CD14-positive monocyte (primary cell): ENCODE measurements around the gene TGFB3.

- CAGE, long polyA plus RNA = no peak
These were observed 7.6 kb upstream of the TMED10 start for GRCh38 chr14:75184015-75184404.

GRCh38 chr14:75229318-75229976 lies 49.2 kb upstream of the FOS start:
- CAGE, long polyA plus RNA = no peak

DNA sequence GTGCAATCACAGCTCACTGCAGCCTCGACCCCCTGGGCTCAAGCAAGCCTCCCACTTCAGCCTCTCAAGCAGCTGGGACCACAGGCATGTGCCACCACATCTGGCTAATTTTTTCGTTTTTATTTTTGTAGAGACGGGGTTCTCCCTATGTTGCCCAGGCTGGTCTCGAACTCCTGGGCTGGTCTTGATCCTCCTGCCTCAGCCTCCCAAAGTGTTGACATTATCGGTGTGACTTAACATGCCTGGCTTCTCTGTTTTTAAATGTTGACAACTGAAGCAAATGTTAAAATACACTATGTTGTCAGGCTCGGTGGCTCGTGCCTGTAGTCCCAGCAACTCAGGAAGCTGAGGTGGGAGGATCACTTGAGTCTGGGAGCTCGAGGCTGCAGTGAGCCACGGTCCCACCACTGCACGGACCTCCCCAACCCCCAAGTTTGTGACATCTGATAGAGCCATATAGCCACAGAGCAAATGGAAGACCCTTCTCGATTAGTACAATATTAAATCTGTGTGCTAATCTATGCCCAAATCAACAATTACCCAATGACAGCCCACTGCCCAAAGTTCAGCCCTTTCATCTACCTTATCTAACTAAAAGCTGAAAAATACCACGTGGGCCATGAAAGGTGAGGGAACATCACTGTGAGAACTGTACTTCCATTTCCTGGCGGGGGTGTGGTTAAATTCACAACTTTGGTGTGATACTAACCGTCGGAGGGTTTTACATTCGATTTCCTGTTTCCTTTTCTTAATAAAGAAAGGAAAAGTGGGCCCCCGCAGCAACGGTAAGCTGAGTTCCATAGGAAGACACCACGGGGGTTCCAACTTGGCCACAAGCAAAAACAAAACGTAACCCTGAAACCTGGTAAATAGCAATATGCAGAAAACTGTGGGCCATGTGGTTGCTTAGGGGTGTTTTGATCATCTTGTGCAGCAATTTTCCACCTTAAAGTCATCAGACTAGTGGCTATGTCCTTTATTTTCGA lies 31.3 kb upstream of the FOS start:
- CAGE, long polyA plus RNA = no peak

DNA sequence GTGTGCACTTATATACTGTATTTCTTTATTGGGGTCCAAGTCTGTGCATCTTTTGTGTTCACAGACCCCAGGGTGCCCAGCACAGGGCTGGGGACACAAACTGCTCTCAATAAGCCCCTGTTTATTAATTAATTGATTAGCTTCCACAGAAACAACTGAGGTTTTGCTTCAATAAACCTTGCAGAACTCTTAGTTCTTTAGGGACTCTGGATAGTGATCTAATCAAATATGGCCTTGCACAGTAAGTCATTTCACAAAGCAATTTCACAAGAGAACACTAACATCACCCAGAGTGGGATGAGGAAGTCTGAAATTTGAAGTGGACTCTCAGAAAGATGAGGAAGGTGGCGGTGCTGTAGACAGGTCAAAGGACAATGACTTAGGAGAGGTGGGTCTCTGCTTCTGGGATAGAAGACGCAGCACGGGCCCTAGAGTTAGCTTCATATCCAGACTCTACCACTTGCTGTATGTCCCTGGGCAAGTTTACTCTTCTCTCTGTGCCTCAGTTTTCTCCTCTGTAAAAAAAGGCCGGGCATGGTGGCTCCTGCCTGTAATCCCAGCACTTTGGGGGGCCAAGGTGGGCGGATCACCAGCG lies 18.7 kb downstream of the FOS start:
- CAGE, long polyA plus RNA = no peak

- CAGE, long polyA plus RNA = no peak
These were observed 56.3 kb downstream of the FOS start for GRCh38 chr14:75334914-75335272.

DNA sequence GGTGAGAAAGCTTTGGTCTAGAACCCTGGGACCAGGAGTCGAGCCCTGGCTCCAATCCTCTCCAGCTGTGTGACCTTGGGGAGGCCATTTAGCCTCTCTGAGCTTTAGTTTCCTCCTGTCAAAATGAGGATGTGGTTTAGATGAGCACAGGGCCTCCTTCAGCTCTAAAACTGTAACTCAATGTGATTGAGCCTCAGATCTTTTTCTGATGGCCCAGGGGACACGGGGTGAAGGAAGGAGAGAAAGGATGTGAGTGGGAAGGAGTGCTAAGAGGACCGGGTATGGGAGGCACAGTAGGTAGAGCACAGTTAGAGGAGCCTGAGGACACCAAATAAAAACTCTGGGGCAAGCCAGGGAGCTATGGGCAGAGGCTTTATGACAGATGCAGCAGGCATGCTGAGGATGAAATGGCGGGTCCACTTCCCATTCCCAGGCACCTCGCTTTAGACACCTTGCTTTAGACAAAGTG lies 7.8 kb downstream of the JDP2 start:
- CAGE, long polyA plus RNA = no peak

GRCh38 chr14:75469987-75470262 lies 42.1 kb downstream of the JDP2 start:
- CAGE, long polyA plus RNA = no peak

DNA sequence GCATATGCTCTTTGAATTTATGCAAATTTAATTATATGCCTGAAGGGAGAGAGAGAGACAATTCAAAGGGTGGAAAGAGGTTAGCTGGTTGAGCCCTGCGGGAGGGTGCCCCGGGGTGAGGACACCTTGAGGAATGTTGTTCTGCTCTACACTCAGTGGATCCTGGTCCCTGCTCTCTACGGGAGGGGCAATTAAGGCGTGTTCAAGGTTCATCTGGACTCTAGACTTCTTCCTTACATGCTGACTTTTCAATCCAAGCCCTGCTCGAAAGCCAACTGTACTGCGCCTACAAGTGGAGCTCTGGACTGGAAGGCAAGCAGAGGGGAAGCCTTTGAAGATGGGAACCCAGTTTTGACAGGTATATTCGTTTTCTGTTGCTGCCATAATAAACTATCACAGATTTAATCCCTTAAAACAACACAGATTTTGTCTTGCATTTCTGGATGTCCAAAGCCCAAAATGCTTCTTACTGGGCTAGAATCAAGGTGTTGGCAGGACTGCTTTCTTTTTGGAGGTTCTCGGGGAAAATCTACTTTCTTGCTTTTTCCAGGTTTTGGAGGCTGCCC lies 46.4 kb downstream of the JDP2 start:
- CAGE, long polyA plus RNA = no peak

- CAGE, long polyA plus RNA = no peak
These were observed 5.2 kb downstream of the BATF start for GRCh38 chr14:75527552-75527827.

GRCh38 chr14:75614242-75614740 lies 35.9 kb downstream of the FLVCR2 start:
- CAGE, long polyA plus RNA = no peak

GRCh38 chr14:75811985-75812627 lies 151.1 kb downstream of the TTLL5 start:
- CAGE, long polyA plus RNA = no peak

DNA sequence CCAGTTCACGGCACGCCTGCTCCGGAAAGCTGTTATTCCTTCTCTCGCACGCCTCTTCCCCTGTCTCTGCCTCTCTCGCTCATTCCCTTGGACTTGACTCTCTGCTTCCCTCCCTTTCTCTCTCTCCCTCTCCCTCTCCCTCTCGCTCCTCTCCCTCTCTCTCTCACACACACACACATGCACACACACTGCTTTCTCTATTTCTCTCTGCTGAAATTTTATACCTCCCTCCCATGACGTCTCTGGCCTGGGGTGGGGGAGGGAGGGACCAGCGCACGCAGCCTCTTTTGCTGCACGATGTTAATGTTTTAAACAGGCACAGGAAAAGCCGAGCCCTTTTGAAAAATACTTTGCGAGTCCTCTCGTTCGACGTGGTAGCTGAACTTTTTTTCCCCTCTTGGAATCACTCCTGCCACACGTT lies at the start of gene TGFB3:
Gene TGFB3 (minus strand): TSS at position 193 of the 421 bp plus-strand sequence.
- CAGE, long polyA plus RNA = no peak

GRCh38 chr14:76075167-76075560 lies 76.6 kb upstream of the GPATCH2L start:
- CAGE, long polyA plus RNA = no peak

- CAGE, long polyA plus RNA = no peak
These were observed 22.3 kb downstream of the GPATCH2L start for GRCh38 chr14:76173779-76174751.

DNA sequence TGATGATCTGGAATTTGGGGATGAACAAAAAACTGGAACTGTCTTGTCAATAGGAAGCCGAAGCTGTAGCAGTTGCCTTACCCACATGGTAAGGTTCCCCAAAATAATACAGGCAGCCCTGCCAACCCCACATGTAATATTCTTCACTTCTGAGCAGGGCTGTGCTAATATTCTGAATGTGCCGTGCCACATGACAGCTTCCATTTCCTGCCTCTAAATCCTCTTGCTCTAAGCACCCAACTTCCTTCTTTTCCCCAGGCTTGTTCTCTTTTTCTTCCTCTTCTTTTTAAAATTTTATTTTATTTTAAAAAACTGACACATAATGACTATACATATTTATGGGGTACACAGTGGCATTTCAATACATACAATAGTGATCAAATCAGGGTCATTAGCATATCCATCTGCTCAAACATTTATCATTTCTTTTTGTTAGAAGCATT lies 39.6 kb downstream of the GPATCH2L start:
- CAGE, long polyA plus RNA = no peak

- CAGE, long polyA plus RNA = no peak
These were observed 139.6 kb downstream of the ESRRB start for GRCh38 chr14:76515561-76515942.

- CAGE, long polyA plus RNA = no peak
These were observed 19.7 kb downstream of the VASH1 start for GRCh38 chr14:76780553-76781735.

DNA sequence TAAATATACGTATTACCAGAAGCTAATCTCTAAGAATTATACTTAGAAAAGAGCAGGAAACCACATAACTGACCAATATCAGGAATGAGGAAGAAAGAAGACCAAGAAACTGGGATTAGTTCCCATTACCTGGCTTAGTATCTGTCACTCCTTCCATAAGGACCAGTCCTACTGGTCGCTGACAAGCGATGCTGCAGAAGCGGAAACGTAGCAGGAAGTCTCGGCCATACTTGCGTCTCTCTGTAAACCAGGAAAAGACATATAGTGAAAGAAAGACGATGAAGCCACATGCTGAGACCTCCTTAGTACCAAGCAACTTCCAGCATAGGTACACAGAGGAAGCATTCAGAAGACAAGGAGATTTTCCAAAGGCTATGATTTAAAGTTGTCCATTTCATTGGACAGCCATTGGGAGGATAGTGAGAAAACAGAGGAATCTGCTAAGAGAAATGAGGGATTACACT lies 9.4 kb downstream of the ANGEL1 start:
- CAGE, long polyA plus RNA = no peak

DNA sequence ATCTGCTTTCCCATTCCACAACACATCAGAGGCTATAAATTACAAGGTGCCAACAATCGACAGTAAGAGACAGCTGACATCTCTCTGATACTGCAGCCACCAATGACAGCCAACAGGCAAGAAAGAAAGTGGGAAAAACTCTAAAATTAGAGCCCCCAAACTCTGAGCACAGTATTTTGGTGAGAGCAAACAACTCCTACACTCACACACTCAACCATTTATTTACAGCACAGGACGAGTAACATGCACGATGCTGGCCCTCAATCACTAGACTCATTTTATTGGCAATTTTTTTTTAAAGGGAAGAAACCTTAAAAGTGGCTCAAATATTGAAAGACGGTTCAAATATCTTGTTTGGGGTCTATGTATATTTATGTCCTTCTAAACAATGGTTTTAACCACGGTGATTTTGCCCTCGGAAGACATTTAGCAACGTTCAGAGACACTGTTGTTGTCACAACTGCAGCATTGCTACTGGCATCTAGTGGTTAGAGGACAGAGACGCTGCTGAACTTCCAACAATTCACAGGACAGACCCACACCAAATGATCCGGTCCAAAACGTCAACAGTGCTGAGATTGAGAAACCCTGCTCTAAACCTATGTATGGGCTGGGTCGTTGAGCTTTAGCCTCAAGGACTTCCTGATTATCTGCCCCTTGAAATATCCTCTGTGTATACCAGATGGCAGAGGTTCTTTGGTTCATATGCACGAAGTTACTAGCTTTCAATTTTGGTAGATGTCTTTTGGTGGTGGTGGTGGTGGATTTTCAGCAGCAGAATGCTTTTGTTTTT lies 1.8 kb downstream of the ANGEL1 start:
- CAGE, long polyA plus RNA = no peak

GRCh38 chr14:77021992-77022810 lies 6.3 kb downstream of the IRF2BPL start:
- CAGE, long polyA plus RNA = no peak